Daoy (cell line): ENCODE measurements around a stretch of chr2.

DNA sequence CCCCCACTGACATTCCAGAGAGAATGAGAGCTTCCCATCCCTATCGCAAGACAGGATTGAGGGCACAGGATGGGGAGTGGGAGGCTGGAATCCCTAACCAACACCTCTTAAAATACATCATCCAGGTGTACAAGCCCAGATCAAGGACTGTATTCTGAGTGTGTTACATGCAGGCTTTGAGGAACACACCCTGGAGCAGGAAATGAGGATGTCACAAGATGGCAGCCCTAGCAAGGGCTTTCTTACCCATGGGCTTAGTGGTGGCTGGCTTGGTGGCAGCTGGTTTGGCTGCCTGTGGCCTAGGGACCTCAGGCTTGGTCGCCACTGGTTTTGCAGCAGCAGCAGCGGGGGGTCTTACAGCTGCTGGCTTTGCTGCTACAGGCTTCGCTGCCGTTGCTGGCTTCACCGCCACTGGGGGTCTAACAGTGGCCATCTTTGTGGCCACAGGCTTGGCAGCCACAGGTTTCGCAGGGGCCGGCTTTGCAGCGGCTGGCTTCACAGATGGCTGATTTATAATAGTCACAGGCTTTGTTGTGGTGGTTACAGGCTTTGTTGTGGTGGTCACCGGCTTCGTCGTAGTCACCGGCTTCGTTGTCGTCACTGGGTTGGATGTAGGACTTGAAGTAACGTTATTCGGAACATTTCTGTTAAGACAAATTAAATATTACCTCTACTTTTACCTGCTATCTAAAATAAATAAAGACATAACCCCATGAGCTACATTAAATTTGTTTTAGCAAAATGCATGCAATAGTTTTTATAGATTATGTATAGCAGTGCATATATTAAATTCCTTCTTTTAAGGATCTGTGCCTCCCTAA is 77.9 kb downstream of the COL6A3 start:
- RAMPAGE, long total RNA: no peak

DNA sequence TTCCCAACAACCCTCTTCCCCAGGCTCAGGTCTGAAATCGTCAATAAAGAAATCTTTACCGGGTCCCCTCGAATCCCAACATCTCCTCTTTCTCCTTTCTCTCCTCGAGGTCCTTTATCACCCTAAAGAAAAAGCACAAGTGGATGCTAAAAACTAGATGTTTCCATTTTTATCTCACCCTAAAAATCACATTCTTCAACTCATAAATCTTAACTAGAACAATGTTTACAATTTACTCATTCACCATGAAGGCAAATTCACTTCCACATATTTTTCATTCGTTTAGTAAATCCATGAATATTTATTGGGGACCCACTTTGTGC is 55.5 kb downstream of the COL6A3 start:
- RAMPAGE, long total RNA: no peak

DNA sequence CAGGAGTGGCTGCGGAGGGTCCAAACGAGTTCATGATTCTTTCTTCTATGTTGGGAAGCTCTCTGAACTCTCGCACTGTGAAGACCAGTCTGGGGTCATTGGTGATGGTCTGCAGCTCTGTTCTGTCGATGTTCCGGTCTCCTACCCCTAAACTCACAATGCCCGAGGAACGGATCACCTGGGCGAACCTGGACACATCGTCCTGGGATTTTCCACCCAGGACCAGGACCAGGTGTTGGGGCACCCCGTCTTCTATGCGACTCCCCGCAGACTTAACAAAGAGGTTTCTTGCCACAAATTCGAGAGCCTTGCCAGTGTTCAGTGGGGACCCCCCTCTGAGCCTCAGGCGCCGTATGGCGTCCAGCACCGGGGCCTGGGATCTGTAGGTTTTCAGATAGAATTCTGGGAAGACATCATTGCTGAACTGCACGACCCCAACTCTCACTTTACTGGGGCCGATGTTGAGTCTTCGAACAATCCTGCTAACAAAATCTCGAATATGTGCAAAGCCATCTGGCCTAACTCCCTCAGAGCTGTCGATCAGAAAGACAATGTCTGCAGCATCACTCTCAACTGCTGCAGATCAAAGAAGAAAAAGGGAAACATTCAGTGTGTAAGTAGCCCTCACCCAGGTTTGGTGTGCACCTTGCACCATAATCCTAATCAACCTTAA is 45.2 kb downstream of the COL6A3 start:
- RAMPAGE, long total RNA: no peak

DNA sequence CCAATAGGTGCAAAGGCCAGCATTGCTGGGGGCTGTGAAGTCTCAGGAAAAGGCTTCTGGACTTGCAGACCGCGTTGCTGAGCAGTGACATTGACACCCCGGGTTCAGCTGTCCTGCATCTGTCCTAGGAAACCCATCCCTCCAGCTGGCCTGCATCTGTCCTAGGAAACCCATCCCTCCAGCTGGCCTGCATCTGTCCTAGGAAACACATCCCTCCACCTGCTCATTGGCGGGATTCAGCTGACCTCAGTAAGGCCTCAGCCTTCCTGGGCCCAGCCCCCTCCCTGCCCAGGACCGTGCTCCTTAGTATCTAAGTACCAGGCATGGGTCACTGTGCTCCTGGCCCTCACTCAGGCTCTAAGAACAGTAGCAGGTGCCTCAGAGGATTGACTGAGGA is 1.2 kb downstream of the MLPH start:
- RAMPAGE, long total RNA: no peak

DNA sequence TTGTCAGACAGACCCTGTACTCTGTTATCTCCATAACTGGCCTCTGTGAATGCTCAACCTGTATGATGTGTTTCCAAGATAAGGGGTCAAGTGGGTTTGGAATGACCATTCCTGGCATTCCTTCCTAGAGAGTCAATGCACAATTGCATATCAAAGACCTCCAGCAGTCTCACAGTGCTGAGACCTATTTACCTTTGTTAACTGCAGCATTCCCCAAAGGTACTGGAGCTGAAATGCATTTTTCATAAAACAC is 13.2 kb upstream of the LRRFIP1 start:
- RAMPAGE, long total RNA: no peak

DNA sequence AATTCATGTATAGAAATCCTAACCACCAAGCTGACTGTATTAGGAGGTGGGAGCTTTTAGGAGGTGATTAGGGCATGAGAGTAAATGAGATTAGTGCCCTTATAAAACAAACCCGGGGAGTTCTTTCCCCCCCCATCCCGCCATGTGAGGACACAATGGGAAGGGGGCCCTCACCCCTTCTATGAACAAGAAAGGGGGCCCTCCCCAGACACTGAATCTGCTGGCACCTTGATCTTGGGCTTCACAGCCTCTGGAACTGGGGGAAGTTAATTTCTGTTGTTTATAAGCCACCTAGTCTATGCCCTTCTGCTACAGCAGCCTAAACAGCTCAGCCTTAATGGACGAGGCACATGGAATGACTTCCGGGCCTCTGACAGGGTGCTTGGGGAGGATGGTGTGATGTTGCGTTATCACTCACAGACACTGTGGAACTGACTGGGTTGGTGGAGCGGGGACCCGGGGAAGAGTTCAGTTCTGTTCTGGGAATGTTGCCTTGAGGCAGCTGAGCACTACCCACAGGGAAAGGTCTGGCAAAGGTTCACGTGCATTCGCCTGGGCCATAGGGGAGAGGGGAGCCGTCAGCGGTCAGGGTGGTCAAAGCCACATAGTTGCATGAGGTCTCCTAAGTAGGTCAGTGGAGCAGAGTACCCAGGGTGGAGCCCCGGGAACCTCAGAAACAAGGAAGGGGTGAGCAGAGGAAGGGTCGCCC is 36.1 kb downstream of the LRRFIP1 start:
- RAMPAGE, long total RNA: no peak

DNA sequence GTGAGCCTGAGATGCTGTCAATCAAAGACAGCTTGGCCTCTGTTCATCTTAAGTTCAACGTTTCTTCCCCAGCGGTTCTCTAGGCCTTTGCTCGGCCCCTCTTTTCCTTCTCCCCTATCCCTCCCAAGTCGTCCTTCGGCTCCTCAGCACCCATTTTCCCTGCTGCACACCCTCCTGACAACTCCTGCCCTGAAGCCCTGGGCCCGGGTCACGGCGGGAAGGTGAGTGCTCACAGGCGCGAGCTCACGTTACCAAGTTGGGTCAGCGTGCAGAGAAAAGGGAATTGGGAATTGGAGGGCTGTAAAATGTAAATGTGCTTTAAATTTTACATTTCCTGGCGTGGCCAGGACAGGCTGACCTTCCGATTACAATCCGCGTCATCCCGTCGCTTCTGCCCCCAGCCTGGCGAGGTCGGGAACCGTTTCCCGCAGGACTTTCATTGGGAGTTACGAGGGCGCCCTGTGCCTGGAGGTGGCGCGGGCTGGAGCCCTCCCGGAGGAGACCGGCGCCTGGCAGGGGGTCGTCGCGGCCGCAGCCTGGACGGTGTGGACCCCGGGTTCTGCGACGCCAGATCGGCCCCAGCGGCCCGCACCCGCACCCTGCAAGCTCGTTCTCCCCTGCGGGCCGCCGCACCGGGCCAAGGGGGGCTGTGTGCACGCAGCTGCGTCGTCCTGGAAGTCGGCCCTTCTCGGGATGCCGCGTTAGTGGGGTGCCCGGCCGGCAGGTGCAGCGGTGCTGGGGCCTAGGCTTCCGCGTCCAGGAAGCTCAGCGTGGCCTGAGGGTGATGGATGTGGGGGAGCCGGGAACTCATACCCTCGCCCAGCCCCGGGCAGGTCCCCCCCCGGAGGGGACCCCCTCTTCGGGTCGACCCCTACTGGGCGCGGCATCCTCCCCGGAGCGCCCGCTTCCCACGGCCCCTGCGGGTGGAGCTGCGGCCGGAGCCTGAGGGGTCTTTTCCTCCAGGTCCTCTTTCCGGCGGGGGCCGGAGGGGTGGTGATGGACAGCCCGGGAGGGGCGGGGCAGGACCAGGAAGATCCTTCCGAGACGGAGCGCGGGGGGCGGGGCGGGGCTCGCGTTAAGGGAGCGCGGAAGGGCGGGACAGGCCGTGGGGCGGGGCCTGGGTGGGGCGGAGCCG is 63.8 kb downstream of the LRRFIP1 start:
- RAMPAGE, long total RNA: no peak

- RAMPAGE, long total RNA: no peak
Observed at GRCh38 chr2:237740786-237741076, 57.8 kb upstream of the RBM44 start.

- RAMPAGE, long total RNA: no peak
Observed at GRCh38 chr2:237755415-237756075, 43.0 kb upstream of the RBM44 start.

DNA sequence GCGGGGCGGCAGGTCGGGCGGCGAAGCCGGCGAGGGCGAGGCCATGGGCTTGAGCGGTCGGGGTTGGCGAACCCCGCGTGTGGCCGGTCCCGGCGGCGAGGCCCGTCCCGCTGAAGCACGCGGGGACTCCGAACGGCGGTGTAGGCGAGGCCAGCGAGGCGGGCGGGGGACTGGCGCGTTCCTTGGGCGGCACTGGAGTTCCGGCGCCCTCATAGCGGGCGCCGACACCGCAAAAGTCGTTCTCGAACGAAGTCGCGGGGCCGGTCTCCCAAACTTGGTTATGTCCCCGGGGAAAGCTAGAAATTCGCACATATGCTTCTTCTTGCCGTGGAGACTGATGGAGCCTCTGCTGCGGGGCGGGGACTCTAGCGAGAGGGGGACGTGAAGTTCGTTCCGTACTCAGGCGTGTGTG is 306 bp downstream of the RBM44 start:
- RAMPAGE, long total RNA: no peak

GRCh38 chr2:237862610-237863050 is 3.2 kb downstream of the RAMP1 start:
- RAMPAGE, long total RNA: no peak

DNA sequence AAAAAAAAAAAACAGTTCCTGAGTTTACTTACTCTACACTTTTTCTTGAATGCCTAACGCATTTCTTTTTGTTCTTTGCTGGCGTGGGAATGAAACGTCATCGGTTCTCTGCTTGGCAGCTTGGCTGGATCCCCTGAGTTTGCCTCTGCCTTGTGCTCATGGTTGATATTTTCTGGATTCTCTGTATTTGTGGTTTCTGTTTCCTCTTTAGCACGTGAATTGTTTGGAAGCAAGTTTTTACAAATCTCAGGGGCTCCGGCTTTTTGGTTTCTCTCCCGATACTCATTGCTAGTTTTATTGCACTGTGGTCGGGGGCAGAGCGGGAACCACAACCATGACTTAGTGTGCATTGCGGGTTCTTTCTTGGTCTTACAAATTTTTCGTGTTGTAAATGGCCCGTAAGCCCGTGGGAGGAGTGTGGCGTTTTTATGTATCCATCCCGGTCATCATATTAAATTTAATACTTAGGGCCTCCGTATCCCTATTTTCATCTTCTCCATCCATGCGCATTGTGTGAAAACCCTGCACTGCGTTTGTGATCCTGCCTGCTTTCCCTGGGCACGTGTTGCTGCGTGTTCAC is 9.3 kb downstream of the RAMP1 start:
- RAMPAGE, long total RNA: no peak

GRCh38 chr2:237895497-237896516 is 36.4 kb downstream of the RAMP1 start:
- RAMPAGE, long total RNA: no peak

GRCh38 chr2:238065038-238065576 is 4.3 kb downstream of the SCLY start:
- RAMPAGE, long total RNA: no peak

- RAMPAGE, long total RNA: no peak
Observed at GRCh38 chr2:238126973-238127655, 11.4 kb upstream of the KLHL30 start.

DNA sequence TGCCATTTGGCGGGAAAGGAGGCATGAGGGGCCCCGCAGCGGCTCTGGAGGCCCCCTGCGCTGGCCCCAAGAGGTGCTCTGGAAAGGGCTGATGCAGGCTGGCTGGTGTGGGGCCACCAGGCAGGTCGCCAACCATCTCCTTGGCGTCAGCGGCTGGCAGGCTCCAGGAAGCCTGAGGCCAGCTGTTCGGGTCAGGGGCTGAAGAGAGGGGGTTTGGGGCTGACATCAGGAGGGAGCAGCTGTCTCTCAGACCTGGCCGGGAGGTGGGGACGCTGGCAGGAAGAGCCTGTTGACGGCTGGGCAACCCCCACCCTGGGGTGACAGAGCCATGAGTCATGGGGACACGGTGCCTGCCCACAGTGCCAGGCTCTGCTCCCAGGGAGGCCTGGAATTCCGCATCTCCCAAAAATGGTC is 5.1 kb downstream of the KLHL30 start:
- RAMPAGE, long total RNA: no peak

GRCh38 chr2:238175504-238176382 is 17.0 kb downstream of the ERFE start:
- RAMPAGE, long total RNA: no peak

DNA sequence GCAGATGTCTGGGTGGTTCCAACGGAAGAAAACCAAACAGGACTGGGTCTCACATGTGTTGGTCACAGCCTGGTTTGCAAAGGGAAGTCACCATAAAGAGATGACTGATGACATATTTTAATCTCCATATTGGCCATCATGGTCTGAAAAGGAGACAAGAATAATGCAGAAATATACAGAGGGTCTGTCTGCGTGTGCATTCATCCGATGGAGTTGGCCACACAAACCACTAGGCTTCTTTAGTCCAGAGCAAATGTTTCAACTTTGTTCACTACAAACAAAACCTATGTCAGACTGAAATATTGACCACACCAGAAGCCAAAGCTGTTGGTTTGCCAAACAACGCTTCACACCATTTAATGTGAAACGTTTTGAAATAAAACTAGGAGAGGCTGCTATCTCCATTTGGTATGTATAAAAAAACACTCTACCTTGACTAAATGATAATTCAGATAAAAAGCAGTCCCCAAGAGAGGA is 5.7 kb upstream of the HES6 start:
- RAMPAGE, long total RNA: no peak

DNA sequence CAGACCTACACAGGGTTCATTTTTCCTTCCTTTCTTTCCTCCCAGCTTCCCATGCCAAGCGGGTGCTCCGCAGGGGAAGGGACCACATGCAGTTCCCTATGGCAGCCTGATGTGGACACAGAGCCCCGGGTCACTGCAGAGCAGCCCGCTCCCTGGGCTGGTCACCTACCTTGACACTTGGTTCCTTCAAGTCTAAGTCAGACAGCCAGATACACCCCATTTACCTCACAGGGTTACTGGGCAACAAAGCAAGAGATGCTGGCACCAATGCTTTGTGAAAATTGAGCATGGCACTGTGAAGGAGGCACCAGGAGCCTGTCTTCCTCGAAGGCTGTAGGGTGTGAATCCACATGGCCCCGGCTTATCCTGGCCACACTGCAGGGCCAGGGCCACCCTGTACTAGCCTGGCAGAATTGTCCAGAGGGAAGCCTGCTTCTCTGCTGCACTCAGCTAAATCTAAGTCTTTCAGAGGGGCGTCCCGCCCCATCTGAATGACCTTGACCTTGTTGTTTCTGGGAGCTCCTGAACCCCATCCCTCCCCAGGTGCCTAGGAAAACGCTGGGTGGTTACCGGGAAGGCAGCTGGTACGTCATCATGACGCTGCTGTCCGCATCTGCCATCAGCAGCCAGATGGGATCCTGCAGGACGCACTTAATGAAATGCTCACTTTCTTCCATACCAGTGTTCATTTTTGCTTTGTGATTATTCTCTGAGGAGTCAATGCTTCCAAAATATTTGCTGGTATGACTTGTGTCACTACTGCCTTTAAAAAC is 10.3 kb upstream of the HES6 start:
- RAMPAGE, long total RNA: no peak

- RAMPAGE, long total RNA: no peak
Observed at GRCh38 chr2:238289865-238290018, 1.3 kb upstream of the PER2 start.